Subcutaneous adipose tissue (tissue), 3 donors: ENCODE results near the genes ZNF676 and ZNF728.

DNA sequence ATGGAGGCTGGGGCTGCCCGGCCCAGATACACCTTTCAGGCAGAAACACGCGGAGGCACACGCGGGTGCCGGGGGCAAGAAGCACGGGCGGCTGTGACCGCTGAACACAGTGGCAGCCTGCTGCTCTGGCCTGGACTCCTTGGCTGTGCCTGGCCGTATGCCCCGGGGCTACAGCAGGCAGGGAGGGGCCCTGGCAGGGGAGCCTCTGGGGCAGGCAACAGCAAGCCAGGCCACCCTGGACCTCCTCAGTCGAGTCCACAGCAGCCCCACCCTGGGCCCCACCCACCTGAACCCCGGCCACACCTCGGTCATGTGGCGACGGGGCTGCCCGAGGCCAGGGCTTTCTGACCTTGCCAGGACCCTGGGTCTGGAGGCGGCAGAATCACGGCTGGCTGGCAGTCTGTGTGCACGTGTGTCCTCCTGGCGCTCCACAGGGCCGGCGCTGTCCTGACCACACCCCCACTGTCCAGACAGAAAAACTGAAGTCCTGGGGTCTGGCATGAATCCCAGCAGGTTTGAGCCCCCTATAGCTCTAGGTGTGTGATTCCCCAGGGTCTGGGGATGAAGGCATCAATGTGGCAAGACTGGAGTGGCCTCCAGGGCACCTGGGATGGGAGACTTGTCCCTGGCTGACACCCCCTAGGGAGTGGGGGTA, 8.8 kb downstream of the CILP2 start:
- PRO-cap = no peak
- RAMPAGE, long total RNA, 3 experiments = no peak in any of the 3 experiments

GRCh38 chr19:19657273-19657915, 6.1 kb downstream of the ATP13A1 start:
- PRO-cap = no peak
- RAMPAGE, long total RNA, 3 experiments = no peak in any of the 3 experiments

GRCh38 chr19:19662792-19663053, 753 bp downstream of the ATP13A1 start:
- PRO-cap = no peak
- RAMPAGE, long total RNA, 3 experiments = no peak in any of the 3 experiments

DNA sequence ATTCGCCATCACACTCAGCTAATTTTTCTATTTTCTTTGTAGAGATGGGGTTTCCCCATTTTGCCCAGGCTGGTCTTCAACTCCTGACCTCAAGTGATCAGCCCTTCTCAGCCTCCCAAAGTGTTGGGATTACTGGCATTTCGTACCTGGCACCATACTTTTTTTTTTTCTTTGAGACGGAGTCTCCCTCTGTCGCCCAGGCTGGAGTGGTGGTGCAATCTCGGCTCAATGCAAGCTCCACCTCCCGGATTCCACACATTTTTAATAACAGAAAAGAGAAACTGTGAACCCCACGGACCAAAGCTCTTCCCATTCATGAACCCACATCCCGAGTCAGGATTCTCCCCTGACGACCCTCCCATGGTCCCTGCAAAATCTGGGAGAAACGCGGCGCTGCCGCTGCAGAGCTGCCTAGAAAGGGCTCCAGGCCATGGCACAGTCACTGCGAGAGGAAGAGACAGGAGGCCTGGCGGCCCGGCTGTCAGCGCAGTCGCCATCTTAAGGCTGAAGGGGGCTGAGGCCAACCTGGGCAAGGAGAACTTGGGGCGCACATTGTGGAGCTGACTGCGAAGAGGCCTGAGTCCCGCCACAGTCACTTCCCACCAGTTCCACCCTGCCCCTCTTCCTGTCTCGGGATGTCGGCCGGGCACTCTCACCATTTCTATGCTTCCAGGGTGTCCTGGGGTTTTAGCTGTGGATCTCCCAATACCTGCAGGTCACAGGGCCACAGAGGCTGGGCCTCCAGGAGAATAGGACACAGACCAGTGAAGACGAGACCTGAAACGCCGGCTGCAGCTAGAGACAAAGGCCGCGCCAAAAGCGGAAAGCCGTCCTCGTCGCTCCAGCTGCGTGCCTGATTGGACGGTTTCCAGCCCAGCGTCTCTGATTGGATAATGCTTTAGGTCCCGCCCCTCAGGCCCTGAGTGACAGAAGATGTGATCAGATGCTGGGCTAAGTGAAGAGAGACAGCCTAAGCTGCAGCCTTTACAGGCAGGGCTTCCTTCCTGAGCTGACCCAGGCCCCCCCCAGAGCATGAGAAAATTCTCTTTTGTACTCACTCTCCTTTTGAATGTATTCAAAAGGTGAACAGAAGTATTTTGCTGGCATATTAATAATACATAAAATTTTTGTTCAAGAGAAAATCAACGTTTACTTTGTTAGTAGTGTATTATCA, 71.0 kb downstream of the ZNF486 start:
- PRO-cap = no peak
- RAMPAGE, long total RNA, 3 experiments = start-site peak on the minus strand in 3 of 3 experiments, centred at positions 813 to 821 of the sequence, 13 to 18 reads per replicate

DNA sequence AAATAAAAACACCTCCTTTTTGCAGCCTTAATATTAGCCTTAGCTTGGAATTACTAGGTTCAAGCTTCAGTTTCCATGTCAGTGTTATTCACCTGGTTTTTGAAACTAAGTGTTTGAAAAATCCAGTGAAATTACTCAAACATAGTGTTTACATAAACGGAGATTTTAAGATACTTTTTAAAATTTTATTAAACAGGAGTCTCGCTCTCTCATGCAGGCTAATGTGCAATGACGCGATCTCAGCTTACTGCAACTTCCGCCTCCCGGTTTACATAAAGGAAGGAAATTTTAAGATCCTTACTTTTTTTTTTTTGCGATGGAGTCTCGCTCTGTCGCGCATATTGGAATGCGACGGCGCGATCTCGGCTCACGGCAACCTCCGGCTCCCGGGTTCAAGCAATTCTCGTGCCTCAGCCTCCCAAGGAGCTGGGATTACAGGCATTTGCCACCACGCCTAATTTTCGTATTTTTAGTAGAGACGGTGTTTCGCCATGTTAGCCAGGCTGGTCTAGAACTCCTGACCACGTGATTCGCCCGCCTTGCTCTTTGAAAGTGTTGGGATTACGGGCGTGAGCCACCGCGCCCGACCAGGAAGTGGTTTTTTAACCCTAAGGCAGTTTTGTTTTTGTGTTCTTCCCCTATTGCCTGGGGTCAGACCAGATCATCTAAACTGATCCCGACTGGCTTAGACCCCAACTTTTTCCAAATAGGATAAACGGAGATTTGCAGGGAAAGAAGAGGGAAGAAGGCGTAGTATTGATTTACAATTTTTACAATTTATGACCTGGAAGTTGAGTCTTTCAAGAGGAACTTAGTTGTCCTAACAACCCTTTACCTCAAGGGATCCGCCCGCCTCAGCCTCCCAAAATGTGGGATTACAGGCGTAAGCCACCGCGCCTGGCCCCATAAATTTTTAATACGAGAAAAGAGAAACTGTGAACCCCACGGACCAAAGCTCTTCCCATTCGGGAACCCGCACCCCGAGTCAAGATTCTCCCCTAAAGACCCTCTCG, 142.1 kb downstream of the ZNF737 start:
- PRO-cap = no peak
- RAMPAGE, long total RNA, 3 experiments = start-site peak on the minus strand in 3 of 3 experiments, centred at positions 518 to 522 of the sequence, 13 to 35 reads per replicate

DNA sequence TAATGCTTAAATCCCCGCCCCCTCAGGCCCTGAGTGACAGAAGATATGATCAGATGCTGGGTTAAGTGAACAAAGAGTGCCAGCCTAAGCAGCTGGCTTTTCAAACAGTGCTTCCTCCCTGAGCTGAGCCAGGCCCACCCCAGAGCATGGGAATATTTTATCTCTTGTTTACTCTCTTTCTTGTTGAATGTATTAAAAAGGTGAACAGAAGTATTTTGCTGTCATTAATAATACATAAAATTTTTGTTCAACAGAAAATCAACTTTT, 221 bp upstream of the ZNF737 start:
- PRO-cap = bidirectional peak, plus-strand start at position 64 of the sequence, minus-strand start outside the sequence
- RAMPAGE, long total RNA, 3 experiments = no peak in any of the 3 experiments

- PRO-cap = no peak
- RAMPAGE, long total RNA, 3 experiments = no peak in any of the 3 experiments
Observed at GRCh38 chr19:21282354-21282967, 46.7 kb downstream of the ZNF708 start.

- PRO-cap = unidirectional peak, plus-strand start at chr19:21322868
- RAMPAGE, long total RNA, 3 experiments = no peak in any of the 3 experiments
Observed at GRCh38 chr19:21322180-21323112, 6.8 kb downstream of the ZNF708 start.

- PRO-cap = no peak
- RAMPAGE, long total RNA, 3 experiments = no peak in any of the 3 experiments
Observed at GRCh38 chr19:21566130-21566547, 60.7 kb downstream of the ZNF429 start.

DNA sequence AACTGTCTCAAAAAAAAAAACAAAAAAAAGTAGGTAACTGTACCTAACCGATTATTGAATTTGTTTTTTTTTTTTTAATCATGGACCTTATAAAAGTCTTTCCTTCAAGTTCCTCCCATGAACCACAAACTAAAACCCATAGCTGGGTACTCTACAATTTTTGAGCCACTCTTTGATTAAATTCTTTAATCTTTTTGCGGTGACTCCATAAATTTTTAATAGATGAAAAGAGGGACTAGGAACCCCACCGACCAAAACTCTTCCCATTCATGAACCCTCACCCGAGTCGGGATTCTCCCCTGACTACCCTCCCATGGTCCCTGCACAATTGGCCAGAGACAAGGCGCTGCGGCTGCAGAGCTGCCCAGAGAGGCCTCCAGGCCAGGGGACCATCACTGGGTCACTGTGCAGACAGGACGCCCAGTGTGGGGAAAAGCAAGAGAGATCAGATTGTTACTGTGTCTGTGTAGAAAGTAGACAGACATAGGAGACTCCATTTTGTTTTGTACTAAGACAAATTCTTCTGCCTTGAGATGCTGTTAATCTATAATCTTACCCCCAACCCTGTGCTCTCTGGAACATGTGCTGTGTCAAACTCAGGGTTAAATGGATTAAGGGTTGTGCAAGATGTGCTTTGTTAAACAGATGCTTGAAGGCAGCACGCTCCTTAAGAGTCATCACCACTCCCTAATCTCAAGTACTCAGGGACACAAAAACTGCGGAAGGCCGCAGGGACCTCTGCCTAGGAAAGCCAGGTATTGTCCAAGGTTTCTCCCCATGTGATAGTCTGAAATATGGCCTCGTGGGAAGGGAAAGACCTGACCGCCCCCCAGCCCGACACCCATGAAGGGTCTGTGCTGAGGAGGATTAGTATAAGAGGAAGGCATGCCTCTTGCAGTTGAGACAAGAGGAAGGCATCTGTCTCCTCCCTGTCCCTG, 62.4 kb downstream of the ZNF429 start:
- PRO-cap = no peak
- RAMPAGE, long total RNA, 3 experiments = no peak in any of the 3 experiments

DNA sequence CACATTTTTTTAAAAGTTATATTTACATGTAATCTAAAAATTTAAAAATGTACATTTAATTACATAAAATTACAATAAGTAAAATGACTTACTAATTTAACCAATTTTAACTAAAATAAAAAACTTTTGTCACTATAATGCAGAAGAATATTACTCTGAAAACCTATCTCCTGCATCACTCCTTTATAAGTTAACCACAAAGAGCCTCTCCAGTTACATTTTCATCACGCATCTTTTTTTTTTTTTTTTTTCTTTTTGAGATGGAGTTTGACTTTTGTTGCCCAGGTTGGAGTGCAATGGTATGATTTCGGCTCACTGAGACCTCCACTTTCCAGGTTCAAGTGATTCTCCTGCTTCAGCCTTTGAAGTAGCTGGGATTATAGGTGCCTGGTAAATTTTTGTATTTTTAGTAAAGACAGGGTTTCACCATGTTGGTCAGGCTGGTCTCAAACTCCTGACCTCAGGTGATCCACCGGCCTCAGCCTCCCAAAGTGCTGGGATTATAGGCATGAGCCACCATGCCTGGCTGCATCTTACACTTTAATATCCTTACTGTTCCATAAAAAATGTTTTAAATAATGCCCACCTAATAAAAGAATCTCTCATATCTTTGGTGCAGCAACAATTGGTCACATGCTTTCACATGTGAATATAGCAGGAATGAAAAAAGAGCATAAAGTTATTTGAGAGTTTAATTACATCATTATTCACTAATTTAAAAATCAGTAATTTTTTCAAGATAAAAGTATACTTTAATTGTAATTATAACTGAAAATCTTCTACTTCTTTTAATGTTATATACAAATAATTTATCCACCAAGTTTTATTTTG, 29.8 kb downstream of the ZNF43 start:
- PRO-cap = no peak
- RAMPAGE, long total RNA, 3 experiments = no peak in any of the 3 experiments

- PRO-cap = no peak
- RAMPAGE, long total RNA, 3 experiments = no peak in any of the 3 experiments
Observed at GRCh38 chr19:22196469-22196976, at the start of gene ZNF676. ZNF676 (minus strand) TSS chr19:22196951.

GRCh38 chr19:22286628-22286955, 351 bp downstream of the ZNF729 start:
- PRO-cap = no peak
- RAMPAGE, long total RNA, 3 experiments = no peak in any of the 3 experiments

DNA sequence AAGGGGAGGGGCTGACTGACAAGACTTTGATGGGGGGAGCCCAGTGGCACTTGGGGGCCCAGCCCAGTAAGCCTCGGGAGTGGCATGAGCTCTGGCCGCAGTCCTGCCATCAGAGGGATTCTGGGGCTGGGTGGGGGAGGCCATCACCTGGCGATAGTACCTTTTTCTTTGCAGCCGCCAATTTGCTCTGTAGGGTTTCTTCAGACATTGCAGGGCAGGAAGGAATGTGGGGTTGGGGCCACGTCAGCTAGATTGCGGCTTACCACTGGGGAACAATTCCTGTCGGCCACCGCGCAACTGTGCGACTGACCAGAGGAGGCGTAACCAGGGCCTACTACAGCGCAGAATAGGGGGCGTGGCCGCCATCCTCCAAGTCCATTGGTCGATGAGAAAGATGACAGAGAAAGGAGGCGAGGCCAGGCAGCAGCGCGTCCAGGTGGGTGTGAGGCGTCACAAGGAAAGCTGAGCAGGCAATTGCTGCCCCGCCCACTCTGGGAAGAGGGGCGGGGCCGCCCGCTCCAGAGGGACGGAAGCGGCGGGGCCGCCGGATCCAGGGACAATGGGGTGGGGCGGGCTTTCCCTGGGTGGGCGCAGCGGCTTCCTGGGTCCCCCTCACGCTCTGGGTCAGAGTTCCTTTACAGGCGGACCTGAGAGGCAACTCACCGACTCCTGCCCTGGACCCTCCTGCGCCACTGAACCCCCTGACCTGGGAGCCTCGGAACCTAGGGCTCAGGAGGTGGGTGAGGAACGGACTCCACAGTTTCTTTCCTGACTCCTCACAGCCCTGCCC, 101.8 kb upstream of the ZNF492 start:
- PRO-cap = bidirectional peak, plus-strand start at position 526 of the sequence, minus-strand start at position 307 of the sequence
- RAMPAGE, long total RNA, 3 experiments = no peak in any of the 3 experiments

GRCh38 chr19:22622616-22623552, 11.2 kb upstream of the ZNF492 start:
- PRO-cap = no peak
- RAMPAGE, long total RNA, 3 experiments = no peak in any of the 3 experiments

GRCh38 chr19:23002441-23003439, at the start of gene ZNF728:
ZNF728 (minus strand) TSS chr19:23003176.
- PRO-cap = unidirectional peak, minus-strand start at chr19:23003208
- RAMPAGE, long total RNA, 3 experiments = start-site peak on the minus strand in 1 of 3 experiments, at chr19:23003156-23003208 at its widest, 20 reads per replicate

- PRO-cap = no peak
- RAMPAGE, long total RNA, 3 experiments = no peak in any of the 3 experiments
Observed at GRCh38 chr19:23203685-23204403, 46.4 kb downstream of the ZNF724 start.

DNA sequence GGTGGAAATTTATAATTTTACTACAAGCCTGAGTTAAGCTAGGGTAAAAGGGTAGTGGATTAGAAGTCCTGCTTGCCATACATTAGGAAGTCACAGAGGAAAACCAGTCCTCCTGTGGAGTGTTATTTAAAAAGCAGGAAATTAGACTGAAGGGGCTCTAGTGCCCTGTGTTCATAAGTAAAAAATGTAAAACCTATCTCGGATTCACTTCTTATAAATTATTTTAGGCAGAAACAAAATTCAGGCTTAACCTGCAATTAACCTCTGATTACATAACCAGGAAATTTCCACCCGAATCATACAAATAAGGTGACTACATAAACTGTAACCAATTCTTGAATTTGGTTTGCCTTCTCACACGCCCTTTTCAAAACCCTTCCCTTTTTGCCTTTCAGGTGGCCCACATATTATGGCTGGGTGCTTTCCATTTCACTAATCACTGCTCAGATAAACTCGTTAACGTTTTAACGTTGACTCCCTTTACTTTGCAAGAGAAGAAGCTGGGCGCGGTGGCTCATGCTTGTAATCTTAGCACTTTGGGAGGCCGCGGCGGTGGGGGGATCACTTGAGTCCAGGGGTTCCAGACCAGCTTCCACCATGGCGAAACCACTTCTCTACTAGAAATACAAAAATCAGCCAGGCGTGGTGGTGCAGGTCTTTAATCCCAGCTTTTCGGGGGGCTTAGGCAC, 19.6 kb upstream of the ZNF91 start:
- PRO-cap = no peak
- RAMPAGE, long total RNA, 3 experiments = no peak in any of the 3 experiments

- PRO-cap = no peak
- RAMPAGE, long total RNA, 3 experiments = no peak in any of the 3 experiments
Observed at GRCh38 chr19:27771583-27772207, 1441.3 kb downstream of the UQCRFS1 start.

DNA sequence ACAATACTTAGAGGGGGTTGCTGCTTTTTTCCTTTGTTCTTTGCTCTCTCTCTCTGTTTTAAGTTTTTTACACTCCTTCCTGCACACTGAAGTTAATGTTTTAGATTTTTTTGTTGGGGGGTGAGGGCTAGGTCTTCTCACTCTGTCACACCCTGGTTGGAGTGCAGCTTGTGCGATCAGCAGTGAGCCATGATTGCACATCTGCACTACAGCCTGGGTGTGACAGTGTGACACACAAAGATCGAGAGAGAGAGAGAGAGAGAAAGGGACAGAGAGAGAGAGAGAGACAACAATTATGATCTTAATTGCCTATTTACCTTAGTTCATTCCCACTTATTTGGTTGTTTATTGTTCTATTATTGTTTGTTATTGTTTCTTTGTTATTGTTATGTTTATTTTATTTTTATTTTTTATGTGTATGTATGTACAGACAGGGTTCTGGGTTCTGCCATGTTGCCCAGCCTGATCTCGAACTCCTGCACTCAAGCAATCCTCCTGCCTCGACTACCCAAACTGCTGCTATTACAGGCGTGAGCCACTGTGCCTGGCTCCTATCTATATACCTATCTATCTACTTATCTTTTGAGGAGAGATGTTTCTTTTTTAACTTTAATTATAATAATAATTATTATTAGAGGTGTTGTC, 1432.1 kb downstream of the UQCRFS1 start:
- PRO-cap = no peak
- RAMPAGE, long total RNA, 3 experiments = no peak in any of the 3 experiments